Measurements from ENCODE around the genes SEC22C, CYP8B1, ZNF662 and KRBOX1.

DNA sequence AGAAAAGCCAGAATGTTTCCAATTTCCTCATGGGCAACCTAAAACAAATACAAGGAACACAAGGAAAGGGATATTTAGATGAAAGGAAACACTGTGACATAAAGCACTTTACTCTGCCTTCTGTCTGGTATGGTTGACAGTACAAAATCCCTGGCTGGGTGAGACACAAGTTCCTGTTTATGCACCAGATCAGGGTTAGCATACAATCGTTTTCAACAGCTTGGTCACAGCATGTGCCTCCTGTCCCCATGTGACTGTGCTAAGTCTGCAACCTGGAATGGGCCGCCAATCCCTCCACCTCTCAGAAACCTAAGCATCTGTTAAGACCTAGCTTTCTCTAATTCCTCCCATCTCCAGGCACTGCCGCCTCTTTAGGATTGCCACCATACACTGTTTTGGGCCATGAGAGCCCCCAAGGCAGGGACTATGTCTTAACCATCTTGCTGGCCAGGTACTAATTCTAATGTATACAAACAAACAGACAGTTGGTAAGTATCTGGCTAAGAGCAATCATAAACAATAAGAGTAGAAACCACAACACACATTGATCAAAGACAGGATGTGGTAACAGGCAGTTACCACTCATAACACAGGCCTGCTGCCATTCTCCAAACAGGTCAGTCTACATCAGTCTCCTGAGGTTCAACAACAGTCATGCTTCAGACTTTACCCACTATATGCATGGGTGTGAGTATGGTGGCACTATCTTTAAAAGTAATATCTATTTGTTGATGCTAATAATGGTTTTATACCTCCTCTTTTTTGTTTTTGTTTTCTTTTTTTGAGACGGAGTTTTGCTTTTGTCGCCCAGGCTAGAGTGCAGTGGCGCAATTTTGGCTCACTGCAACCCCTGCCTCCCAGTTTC is 25.6 kb downstream of the SEC22C start:
- PRO-cap, result no peak
- RAMPAGE, long total RNA, 3 experiments, result no peak in any of the 3 experiments

DNA sequence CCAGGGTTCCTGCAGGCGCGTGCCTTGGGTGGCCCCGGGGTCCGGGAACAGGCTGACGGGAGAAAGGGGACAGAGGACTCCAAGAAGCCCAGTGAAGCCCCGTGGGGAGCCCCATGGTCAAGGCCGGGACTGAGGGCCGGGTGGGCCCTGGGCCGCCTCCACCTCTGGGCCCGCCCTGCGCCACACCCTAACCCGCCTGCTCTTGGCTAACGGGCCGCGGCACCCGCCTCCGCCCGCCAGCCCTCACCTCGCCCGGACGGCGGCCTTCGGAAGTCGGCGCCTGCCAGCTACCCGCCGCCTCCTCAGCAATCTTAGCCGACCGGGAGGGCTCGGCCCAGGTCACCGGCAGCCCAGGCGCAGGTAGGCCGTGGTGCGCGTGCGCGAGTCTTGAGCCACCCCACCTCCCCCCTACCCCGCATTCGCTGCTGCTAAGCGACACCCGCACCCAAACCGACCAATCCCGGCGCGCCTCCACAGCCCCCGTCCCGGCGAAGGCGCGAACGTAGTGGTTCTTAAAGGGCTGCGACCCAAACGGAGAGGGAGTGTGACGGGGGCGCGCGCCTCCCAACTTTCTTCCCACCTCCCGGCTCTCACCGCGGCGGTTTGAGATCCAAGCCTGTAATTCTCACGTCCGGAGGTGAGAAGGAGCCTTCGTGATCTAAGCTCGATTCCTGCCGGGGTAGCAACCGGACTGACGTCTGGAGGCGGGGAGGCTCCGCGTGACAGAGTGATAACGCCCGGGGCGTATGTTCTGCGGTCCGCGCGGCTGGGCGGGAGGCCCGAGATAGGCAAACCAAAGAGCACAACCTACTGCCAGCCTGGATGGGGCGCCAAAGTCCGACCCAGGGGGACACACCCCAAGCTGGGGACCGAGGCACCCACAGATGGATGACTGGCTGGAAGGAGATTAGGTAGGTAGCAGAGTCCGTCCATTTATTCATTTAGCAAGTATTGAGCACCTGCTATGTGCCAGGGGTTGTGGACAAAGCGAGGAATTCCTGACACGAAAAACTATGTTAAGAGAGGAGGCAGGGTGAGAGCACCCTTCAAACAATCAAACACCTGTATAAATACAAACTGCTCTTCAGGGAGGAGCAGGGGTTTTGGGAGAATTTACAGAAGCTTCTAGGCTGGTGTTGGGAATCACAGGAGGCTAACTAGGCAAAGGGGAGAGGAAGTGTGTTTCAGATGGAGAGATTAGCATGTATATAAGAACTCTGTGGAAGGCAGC is at the start of gene SEC22C:
Gene SEC22C, minus strand, starts transcription at position 369 of the 1,231 bp plus-strand sequence.
- PRO-cap, result bidirectional peak, plus-strand start at position 530 of the sequence, minus-strand start at position 313 of the sequence; bidirectional peak, plus-strand start at position 756 of the sequence, minus-strand start at position 660 of the sequence
- RAMPAGE, long total RNA, 3 experiments, result start-site peak on the plus strand in 2 of 3 experiments, centred at positions 248 to 530 of the sequence, 6 to 17 reads per replicate; start-site peak on the minus strand in 3 of 3 experiments, centred at positions 346 to 354 of the sequence, 197 to 566 reads per replicate

DNA sequence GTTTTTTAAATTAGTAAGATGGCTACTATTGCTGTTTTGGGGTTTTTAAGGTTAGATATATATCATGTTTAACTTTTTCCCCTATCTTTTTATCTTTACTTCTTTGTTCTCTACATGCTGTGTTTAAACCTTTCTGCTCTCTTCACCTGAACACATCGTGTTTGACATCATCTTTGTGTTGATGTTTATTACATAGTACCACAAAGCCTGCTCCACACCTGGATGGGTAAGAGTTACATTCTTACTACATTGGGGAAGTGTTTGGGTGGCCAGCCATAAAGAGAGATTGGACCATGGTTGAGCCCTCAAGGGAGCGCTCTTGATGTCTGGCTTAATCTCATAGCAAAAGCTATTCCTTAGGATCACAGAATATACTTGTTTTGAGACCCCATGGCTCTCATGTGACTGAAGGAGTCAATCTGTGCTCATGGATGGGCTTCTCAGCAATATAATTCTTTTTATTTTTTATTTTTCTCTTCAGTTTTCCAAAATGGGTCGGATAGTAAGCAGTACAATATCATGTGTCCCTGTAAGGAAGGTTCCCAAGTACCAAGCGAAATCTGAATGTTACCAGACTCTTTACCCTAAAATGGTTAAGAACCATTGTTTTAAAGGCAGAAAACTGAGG is 23.0 kb upstream of the ZBTB47 start:
- PRO-cap, result no peak
- RAMPAGE, long total RNA, 3 experiments, result no peak in any of the 3 experiments

DNA sequence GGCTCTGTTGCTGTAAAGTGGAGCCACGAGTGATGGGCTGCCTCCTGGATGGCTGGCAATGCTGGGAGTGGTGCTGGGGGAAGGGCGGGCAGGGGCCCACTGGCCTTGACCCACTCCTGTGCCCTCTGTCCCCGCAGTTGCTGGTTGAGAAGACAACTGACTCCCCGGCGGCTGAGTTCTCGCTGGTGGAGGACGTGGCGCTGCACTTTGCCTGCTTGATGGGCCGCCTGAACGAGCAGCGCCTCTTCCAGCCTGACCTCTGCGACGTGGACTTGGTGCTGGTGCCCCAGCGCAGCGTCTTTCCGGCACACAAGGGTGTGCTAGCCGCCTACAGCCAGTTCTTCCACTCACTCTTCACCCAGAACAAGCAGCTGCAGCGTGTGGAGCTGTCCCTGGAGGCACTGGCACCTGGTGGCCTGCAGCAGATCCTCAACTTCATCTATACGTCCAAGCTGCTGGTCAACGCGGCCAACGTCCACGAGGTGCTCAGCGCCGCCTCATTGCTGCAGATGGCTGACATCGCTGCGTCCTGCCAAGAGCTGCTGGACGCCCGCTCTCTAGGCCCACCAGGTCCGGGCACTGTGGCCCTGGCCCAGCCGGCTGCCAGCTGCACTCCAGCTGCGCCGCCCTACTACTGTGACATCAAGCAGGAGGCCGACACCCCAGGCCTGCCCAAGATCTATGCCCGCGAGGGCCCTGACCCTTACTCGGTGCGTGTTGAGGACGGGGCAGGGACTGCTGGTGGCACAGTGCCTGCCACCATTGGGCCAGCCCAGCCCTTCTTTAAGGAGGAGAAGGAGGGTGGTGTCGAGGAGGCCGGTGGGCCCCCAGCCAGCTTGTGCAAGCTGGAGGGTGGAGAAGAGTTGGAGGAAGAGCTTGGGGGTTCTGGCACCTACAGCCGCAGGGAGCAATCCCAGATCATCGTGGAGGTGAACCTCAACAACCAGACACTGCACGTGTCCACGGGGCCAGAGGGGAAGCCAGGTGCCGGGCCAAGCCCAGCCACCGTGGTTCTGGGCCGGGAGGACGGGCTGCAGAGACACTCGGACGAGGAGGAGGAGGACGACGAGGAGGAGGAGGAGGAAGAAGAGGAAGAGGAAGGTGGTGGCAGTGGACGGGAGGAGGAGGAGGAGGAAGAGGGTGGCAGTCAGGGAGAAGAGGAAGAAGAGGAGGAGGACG is 5.0 kb downstream of the ZBTB47 start:
- PRO-cap, result no peak
- RAMPAGE, long total RNA, 3 experiments, result start-site peak on the plus strand in 1 of 3 experiments, centred at position 915 of the sequence, 193 reads per replicate

DNA sequence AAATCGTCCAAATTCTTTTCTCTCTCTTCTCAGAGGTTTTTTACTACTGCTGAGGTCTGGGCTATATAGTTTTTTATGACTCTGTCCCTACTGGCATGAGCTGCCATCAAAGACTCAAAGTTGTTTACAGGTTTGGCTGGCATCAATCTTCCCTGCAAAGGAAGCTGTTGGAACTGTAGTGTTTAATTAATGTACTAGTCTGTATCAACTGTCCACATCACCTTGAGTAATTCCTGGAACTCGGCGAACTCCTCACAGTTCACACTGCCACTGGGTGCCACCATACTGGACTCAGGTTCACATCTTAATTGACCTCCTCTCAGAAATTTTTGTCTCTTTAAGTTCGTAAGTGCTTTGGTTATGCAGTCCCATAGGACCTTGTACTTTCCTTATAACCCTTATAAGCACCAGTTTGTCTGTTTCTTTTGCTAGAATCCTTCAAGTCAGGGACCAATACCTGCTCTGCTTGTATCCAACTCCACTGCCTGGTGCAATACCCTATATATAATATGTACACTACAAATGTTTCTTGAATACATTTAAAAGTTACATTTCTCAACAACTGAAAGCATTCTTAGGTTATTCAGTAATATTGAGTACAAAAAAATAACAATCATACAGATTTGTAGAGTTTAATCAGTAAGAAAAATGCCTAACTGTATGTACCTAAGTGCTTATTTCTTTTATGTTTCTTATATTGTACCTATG is 3.1 kb downstream of the HIGD1A start:
- PRO-cap, result no peak
- RAMPAGE, long total RNA, 3 experiments, result no peak in any of the 3 experiments

DNA sequence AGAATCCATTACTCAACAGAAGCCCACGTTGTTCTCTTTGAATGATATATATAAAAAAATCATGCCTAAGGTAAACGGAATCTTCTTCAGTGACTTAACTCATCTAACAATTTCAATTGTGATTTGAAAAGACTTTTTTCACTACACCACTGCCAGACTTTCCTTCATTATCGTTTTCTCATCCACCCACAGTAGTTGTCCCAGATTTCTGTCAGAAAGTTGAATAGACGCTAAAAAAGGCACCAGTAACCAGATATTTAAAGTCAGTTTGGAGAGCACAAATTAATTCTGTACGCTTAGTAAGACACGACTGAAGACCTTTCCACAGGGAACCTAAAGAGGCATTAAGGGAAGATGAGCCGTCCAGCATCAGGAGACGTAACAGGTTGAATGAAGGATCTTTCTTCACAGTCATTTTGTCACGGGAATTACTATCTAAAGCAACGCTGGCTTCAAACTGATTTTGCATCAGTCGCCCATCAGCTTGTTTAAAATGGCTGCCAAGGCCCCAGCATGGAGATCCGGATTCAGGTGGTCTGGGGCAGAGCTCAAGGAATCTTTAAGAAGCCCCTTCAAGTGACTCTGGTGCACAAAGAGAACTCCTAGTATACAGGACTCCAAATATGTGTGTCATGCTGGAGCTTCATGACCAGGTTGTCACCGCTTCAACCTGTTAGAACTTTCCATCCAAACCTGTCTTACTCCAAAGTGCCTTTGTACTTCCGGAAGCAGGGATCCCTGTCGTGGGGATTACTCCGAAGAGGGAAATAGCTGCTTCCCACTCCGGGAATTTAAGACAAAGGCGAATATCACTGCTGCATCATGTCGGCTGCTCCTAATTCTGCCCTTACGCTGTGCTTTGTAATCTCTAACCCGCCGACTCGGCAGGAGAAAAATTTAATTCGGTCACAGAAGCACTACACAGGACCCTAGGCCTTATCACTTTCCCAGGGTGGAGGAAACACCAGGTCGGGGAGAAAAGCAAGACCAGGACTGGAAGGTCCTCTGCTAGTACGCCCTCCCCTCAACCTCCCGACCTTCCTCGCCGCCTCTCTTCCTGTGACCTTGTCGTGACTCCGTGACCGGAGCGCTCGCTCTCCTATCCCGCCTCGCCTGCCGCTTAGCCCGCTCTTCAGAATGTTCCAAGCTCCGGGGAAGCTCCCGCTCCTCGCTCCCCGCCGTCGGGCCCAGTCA is 981 bp downstream of the HIGD1A start:
- PRO-cap, result bidirectional peak, plus-strand start at position 1,135 of the sequence, minus-strand start at position 1,025 of the sequence
- RAMPAGE, long total RNA, 3 experiments, result no peak in any of the 3 experiments

GRCh38 chr3:42846638-42847600 is 28.8 kb downstream of the CYP8B1 start:
- PRO-cap, result no peak
- RAMPAGE, long total RNA, 3 experiments, result no peak in any of the 3 experiments

- PRO-cap, result no peak
- RAMPAGE, long total RNA, 3 experiments, result no peak in any of the 3 experiments
Observed at GRCh38 chr3:42875725-42876411, at the start of gene CYP8B1. Gene CYP8B1, minus strand, starts transcription at chr3:42875879.

DNA sequence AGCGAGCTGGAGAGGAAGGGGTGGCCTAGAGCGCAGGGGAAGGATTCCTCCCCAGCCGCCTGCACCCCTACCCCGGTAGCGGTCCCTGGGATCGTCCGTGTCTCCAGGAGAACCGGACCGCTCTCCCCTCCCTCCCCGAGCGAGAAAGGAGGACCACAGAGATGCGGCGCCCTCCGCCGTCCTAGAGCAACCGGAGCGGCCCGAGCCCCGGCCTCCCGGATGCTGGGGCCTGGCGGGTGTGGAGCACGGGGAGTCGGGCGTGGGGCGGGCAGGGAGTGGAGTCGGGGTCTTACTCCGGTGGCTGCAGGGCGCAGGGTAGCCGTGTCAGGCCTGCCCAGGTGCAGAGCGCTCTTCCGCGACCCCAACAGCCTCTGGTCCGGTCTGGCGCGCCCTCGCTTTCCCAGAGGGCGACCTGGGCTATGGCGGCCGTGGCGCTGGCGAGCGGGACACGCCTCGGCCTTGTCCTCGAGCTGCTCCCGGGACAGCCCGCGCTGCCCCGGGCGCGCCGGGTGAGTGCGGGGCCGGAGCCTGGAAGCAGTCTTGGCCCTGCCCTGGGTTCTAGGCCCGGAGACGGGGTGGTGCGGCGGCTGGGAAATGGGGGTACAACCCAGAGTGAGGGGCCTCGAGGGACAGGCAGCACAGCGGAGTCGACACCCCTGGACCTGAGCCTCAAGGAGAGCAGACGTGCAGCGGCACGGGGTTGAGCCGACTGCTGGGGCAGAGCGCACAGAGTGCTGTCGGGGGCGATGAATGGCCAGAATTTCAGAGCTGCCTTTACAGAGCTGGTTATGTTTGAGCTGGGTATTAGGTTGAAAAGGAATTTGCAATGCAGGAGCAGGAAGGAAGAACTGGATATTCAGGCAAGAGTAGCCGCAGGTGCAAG is at the start of gene ZNF662:
Gene ZNF662, plus strand, starts transcription at position 210 of the 883 bp plus-strand sequence.
- PRO-cap, result no peak
- RAMPAGE, long total RNA, 3 experiments, result start-site peak on the plus strand in 2 of 3 experiments, centred at positions 242 to 441 of the sequence, 21 to 25 reads per replicate

DNA sequence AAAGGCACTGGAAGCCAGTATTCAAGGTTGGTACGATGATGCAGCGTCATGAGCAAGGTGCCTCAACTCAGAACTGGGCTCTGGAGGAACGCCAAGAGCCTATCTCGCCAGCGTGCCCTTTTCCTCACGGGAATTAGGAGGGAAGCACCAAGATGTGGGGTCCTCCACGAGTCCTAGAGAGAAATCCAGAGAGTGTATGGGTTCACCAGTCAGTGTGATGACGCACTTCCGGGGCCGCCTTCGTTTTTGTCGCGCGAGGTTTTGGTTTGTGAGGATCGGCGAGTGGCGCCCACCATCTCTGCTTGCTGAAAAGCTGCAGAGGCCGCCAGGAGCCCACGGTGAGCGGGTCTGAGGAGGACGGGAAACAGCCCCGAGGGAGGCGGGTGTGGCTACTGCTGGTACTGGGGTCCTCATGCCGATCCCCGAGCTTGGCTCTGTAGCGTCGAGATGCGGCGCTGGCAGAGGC is at the start of gene KRBOX1:
Gene KRBOX1, plus strand, starts transcription at position 269 of the 466 bp plus-strand sequence.
- PRO-cap, result no peak
- RAMPAGE, long total RNA, 3 experiments, result start-site peak on the plus strand in 3 of 3 experiments, centred at positions 267 to 272 of the sequence, 19 to 33 reads per replicate

- PRO-cap, result no peak
- RAMPAGE, long total RNA, 3 experiments, result no peak in any of the 3 experiments
Observed at GRCh38 chr3:42987987-42988614, 9.0 kb downstream of the GASK1A start.

DNA sequence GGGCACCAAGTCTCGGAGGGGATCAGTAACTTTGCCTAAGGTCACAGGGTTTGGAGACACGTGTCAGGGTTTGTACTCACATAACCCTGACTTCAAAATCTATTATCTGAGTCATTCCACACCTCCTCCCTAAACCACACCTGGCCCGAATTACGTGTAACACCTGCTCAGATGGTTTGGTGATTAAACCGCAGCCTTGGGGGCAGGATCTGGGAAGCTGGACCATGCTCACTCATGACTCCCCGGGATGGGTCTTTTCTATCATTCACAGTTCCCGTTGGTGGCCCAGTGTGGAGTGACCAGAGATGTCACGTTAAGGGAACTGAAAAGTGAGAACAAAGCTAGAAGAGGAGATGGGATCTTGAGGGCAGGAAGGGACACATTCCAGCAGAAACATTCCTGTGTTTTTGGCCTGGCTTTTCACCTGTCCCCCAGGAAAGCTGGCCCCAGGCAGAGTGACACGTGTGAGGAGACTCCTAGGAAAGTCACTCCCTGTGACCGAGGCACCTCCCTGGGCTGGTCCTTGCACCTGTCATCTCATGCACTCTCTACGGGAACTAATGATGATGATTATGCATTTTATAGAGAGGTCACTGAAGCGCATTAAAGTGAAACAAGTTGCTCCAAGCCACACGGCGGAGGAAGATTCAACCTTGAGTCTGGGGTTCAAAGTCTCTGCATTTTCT is 75.4 kb upstream of the POMGNT2 start:
- PRO-cap, result no peak
- RAMPAGE, long total RNA, 3 experiments, result no peak in any of the 3 experiments

DNA sequence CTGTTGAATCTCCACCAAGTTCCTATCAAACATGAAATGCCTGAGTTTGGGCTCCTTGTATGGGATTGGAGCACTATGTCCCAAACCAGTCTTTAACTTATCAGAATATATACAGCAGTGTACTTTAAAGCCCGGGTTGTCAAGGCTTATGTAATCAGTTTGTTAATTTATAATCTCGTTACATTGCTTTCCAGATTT is 1.2 kb downstream of the SNRK start:
- PRO-cap, result no peak
- RAMPAGE, long total RNA, 3 experiments, result no peak in any of the 3 experiments

- PRO-cap, result no peak
- RAMPAGE, long total RNA, 3 experiments, result no peak in any of the 3 experiments
Observed at GRCh38 chr3:43418329-43419181, 132.2 kb downstream of the SNRK start.

GRCh38 chr3:43423021-43423344 is 136.6 kb downstream of the SNRK start:
- PRO-cap, result no peak
- RAMPAGE, long total RNA, 3 experiments, result no peak in any of the 3 experiments

DNA sequence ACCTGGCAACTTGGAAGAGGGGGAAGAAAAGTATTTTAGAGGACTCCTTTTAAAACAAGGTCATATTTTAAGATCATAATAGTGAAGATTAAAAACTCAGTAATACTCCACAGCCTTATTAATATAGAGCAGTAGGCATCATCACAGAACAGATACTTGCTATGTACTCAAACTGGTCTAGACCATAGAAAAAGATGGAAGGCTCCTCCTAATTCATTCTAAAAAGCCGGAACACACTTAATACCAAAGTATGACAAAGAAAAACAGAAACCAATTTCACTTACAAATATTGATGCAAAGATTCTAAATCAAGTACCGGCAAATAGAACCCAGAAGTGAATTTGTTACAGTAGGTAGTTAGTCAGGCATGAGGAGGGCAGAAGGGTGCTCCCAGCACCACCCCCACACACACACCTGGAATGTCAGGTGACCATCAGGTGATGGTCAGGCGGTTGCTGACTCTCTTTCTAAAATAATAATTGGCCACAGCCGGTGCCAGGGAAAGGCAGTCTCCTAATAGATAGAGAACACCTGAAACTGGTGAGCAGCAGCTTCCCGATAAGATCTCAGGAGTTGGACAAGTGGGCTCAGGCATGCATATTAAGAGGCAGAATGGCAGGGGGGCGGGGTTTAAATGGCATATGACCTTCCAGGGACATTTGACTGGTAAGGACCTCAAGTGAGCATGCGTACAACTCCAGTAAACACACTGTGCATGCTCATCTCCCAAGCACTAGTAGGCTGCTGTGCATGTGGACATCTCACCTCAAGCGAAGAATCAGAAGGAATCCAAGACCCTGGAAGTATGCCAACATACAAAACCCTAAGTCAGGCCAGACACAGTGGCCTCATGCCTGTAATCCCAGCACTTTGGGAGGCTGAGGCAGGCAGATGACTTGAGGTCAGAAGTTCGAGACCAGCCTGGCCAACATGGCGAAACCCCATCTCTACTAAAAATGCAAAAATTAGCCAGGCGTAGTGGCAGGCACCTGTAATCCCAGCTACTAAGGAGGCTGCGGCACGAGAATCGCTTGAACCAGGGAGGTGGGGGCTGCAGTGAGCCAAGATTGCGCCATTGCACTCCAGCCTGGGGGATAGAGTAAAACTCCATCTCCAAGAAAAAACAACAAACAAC is 131.0 kb downstream of the ANO10 start:
- PRO-cap, result no peak
- RAMPAGE, long total RNA, 3 experiments, result no peak in any of the 3 experiments

DNA sequence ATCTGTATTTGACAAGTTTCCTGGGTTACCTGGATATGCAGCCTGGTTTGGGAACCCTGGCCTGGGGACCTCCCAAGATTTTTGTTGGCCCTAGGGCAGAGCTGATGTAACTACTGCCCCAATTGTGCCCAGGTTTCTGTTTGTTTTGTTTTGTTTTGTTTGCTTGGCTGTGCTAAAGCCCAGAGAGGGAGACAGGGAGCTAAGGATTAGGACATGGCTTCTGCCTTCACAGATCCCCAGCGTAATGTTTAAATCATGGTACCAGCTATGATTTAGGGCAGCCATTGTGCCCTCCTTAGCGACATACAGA is 47.6 kb downstream of the ABHD5 start:
- PRO-cap, result no peak
- RAMPAGE, long total RNA, 3 experiments, result no peak in any of the 3 experiments

- PRO-cap, result no peak
- RAMPAGE, long total RNA, 3 experiments, result no peak in any of the 3 experiments
Observed at GRCh38 chr3:44339438-44339990, 948 bp downstream of the TCAIM start.

GRCh38 chr3:44349222-44349783 is 10.7 kb downstream of the TCAIM start:
- PRO-cap, result no peak
- RAMPAGE, long total RNA, 3 experiments, result no peak in any of the 3 experiments

DNA sequence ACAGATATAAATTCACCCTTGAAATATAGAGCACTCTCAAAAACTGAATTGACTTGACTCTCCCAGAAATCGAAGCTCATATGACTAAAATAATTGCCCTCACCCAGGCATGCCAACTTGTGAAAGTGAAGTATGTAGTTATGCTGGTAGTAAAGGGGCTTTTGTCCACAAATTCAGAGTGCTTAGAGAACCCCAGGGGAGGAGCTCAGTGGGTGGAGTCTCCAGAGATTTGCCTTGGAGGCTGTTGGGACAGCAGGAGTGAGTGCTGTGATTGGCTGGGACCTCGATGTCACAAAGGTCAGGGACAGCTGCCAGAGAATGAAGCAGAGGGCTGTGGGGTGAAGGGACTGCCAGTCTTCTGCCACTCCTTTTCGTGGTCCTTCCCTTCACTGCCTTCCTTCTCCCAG is 49.8 kb downstream of the ZNF445 start:
- PRO-cap, result no peak
- RAMPAGE, long total RNA, 3 experiments, result no peak in any of the 3 experiments

Measured in tibial nerve (tissue), 3 donors.